ENCODE results near the gene ZFP36.

GRCh38 chr19:39277573-39278086, 9.4 kb downstream of the IFNL2 start:
- PRO-cap, result no peak

- PRO-cap, result no peak
These were observed 663 bp downstream of the SAMD4B start for GRCh38 chr19:39342879-39343289.

- PRO-cap, result no peak
These were observed 1.4 kb downstream of the SAMD4B start for GRCh38 chr19:39343505-39344063.

DNA sequence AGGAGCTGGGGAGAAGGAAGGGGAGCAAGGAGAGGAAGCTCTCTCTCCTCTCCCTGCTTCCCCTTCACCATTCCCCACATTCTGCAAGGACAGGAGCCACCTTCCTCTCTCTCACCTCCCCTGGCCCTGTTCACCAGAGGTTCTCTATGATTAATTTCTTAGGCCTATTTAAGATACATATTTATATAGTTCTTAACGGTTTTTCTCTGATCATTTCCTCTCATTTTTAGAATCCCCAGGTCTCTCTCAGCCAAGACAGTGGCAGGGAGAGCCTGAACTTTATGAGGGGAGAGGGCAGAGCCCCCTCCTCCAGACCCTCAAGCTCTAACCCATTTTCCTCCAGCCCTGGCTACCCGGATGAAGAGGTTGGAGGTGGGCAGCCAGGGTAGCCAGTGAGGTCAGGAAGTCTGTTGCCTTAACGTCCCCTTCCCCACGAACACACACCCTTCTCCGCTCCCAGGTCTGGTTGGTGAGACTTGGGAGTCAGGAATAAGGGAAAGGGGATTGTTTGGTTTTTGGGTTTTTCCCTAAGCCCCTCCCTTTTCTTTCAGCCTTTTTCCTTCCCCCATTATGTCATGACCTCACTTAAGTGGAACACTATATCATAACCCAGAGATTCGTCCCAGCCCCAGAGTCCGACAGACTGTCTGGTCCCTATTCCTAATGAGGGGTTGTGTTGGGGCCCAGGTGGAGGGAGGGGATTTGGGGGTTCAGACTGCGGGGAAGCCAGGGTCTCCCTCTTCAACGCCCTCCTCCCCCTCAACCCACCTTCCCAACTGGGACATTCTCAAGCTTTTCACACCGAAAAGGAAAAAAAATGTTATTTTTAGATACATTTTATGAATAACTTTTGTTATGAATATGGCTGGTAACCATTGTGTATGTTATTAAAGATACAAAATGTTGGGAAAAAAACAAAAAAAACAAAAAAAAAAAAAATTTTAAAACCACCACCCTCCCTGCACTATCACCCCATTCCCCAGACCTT, 6.6 kb downstream of the PAF1 start:
- PRO-cap, result no peak

DNA sequence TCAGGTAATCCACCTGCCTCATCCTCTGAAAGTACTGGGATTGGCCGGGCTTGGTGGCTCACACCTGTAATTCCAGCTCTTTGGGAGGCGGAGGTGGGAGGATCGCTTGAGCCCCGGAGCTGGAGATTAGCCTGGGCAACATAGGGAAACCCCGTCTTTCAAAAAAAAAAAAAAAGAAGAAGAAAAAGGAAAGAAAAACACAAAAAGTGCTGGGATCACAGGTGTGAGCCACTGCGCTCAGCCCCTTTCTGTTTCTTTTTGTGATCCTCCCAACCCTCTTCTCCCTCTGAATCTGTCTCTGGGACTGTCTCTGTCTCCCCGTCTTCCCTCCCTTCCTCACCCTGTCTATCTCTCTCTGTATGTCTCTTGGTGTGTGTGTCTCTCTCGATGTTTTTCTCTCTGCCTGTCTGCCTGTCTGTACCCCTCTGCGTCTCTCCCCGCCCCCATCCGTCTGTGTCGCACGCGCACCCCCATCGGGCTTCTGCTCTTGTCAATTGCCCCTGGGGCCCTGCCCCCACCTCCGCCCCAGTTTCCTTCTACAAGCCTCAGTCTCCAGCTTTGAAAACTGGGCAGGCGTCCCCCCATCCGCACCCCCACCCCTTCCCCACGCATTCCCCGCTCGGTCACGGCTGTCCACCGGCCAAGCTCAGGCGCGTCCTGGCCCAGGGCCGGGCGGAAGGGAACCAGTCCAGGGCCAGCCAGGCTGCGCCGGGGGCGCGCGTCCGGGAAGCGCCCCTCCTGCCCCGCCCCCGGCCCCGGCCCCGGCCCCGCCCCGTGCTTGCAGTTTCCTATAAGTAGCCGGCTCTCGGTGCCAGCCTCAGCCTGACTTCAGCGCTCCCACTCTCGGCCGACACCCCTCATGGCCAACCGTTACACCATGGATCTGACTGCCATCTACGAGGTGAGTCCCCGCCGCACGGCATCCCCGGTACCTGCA, at the start of gene ZFP36:
TSS of gene ZFP36 (plus strand) at position 820 of the 937 bp plus-strand sequence.
- PRO-cap, result bidirectional peak, plus-strand start at position 390 of the sequence, minus-strand start at position 306 of the sequence; bidirectional peak, plus-strand start at position 820 of the sequence, minus-strand start at position 659 of the sequence

GRCh38 chr19:39416516-39417068, 4.1 kb downstream of the PLEKHG2 start:
- PRO-cap, result no peak

DNA sequence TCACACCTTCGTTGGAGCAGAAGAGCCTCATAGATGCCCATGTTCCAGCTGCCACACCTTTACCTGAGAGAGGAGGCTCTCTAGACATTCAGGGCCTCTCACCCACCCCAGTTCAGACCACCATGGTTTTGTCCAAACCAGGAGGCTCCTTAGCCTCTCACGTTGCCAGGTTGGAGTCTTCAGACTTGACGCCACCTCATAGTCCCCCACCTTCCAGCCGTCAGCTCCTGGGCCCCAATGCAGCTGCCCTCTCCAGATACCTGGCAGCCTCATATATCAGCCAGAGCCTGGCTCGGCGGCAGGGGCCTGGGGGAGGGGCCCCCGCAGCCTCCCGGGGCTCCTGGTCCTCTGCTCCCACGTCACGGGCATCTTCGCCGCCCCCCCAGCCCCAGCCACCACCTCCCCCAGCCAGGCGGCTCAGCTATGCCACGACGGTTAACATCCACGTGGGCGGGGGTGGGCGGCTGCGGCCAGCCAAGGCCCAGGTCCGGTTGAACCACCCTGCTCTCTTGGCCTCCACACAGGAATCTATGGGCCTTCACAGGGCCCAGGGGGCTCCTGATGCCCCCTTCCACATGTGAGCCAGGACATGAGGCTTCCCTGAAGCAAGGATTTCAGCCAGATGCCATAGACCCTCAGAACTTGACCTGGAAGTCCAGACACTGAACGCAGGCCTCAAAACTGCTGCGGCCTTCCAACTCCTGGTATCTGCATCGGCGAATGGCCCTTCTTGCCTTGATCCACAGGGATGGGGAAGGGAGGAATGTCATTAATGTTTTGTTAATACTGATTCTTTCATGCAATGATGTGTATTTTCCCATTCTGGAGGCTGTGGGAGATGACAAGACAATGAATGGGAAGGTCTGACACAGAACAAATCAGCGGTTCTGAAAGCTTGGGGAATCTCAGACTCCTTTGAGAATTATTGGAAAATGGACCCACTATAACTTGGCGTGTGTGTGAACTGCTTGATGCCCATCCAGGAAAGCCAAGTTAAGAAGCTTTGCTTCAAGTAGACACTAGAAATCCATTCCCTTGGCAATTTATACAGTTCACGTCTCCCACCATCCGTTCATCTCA, 10.7 kb downstream of the RPS16 start:
- PRO-cap, result no peak

GRCh38 chr19:39448074-39448348, 2.6 kb downstream of the SUPT5H start:
- PRO-cap, result no peak

DNA sequence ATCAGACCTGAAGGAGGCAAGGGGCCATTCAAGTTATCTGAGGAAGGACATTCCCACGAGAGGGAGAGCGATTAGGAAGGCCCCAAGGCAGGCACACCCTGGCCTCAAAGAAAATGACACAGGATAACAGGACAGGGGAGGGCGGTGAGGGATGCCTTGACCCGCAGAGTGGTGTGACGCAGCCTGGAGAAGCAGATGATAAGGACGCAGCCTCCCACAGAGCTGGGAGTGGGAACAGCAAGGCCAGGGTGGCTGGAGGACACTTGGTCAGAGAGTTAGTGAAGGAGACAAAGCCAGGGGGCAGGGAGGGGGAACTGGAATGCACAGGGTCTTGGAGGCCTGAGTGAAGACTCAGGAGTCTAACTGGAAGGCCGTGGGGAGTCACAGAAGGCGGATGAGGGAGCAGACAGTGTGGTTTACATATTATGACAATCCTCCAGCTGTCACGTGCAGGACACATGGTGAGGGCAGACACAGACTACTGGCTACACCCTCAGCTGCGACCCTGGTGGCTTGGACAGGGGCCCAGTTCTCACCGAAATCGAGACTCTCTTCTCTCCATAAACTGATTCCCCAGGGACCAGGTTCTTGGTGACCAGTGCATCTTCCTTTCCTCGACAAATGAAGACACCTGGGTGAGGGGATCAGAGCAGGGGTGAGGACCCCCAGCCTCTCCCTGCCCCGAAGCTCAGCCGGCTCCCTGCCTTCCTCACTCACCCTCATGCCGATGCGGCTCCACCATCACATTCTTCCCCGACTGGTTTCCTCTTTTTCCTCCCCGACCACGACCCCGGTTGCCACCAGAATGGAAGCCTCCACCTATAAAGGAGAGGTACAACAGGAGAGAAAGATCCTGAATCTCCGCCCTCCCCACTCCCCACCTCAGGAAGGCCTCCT, 6.0 kb upstream of the DYRK1B start:
- PRO-cap, result no peak

DNA sequence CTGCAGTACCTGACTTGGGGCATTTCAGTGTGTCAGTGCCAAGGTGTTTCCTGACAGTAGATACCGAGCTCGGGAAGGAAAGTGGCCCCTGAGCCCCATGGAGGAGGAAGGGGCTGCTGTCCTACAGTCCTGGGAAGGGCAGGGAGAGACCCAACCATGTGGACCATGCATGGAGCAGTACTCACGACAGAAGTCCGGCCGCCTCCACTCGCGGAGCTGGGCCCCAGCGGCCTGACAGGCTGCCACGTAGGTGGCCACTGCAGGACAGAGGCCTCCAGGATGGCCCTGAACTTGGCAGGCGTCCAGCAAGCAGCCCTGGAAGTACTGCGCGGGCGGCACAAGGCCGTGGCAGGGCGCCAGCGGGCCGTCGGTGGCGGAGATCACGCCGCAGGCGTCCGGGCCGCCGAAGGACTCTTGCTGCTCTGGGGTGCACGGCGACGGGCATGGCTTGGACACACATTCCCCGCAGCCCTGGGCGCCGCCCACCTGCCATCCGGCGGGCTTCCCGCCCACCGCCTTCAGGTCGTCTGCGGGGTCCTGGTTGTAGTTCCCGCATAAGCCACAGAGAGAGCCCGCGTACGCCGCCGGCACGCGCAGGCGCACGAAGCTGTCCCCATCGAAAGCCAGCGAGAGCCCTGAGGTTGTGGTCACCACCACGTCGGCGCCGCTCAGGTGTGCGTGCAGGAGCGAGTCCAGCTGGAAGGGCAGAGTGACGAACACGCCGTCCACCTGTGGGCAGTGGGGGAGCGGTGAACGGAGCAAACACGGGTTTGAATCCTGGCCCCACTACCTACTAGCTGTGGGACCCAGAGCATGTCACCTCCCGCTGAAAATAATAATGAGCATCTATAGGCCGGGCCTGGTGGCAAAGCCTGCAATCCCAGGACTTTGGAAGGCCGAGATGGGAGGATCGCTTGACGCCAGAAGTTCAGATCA, 45.5 kb upstream of the FBL start:
- PRO-cap, result no peak

GRCh38 chr19:39973762-39974213, 2.8 kb downstream of the PSMC4 start:
- PRO-cap, result no peak

DNA sequence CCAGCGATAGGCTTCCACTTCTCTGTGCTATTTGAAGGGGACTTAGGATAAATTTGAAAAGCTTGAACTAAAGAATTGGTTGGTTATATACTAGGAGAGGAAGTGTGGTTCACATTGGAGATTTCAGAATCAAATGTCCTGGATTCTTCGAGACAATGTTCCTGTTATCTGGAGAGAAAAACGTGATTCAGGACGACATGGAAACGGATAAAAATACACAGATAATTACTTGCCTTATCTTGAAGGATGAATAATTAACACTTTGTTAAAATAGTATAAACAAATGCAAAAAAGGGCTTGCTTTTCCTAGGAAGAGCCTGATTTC, 500 bp upstream of the ZNF780A start:
- PRO-cap, result no peak

DNA sequence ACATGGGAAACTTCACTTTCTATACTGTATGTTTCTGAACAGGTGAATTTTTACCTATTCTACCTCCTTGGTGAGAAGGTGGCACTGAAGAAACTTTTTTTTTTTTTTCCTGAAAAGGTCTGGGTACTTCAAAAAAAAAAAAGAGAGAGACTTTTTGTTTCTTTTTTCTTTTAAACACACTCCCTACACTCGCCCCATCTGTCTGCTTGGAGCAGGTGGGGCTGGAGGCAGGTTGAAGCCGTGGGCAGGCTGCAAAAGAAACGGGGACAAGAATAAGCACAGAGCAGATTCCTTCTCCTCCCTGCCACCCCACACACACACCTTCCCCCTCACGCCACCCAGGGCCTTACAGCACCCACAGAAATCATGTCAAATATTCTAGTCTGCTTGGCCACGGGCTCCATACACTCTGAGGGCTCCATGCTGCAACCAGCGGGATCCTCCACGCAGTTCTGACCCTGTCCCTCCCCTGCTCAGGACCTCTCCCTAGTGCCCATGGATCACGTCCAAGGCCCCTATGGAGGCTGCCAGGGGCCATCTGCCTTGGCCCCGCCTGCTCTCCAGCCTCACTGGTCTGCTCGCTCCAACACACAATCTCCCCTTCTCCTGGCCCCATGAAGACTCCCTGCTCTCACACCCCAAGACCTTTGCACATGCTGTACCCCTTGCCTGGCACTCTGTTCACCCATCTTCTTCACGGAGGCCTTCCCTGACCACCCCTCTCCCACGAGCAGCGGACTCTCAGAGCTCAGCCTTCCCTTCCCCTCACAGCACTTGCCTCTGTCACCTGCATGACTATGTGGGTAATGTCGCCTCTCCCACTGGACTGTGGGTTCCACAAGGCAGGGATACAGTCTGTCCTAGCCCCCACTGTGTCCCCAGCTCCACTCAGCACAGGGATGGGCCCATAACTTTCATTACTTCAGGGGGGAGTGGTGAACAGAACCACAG, 11.5 kb downstream of the AKT2 start:
- PRO-cap, result no peak

- PRO-cap, result bidirectional peak, plus-strand start at chr19:40420875, minus-strand start at chr19:40420880; bidirectional peak, plus-strand start at chr19:40421099, minus-strand start at chr19:40421127; bidirectional peak, plus-strand start at chr19:40421434, minus-strand start at chr19:40421246
These were observed 5.0 kb downstream of the SERTAD1 start for GRCh38 chr19:40420376-40421619.

DNA sequence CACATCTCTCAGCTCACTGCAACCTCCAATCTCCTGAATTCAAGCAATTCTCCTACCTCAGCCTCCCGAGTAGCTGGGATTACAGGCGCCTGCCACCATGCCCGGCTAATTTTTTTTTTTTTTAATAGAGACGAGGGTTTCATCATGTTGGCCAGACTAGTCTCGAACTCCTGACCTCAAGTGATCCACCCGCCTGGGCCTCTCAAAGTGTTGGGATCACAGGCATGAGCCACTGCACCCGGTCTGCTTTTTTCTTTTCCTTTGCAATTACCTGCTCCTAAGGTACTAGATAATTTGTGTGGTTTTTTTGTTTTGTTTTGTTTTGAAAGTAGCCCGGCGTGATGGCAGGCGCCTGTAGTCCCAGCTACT, 7.0 kb upstream of the SERTAD1 start:
- PRO-cap, result no peak

DNA sequence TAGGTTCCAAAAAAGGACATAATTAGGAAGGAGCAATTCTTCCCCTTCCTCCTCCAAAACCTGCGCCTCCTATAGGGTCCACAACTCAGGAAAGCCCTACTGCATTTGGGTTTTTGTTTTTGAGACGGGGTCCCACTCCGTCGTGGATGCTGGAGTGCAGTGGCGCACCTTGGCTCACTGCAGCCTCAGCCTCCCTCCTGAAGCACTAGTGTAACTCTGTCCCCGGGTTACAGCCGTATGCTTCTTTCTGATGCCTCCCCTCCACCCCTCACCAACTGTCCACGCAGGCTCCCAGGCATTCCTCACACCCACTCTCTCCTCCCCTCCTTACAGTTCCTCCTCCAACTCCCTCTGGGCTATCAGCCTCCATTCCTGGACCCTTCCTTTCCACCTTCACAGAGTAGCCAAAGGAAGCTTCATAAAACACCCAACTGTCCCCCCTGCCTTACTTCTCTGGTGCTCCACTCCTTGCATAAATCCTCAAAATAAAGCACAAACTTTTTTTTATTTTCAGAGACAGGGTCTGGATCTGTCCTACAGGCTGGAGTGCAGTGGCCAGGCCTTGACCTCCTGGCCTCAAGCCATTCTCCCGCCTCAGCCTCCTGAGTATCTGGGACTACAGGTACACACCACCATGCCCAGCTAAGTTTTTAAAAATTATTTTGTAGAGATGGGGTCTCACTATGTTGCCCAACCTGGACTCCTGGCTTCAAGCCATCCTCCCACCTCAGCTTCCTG, 2.3 kb upstream of the SERTAD3 start:
- PRO-cap, result no peak

DNA sequence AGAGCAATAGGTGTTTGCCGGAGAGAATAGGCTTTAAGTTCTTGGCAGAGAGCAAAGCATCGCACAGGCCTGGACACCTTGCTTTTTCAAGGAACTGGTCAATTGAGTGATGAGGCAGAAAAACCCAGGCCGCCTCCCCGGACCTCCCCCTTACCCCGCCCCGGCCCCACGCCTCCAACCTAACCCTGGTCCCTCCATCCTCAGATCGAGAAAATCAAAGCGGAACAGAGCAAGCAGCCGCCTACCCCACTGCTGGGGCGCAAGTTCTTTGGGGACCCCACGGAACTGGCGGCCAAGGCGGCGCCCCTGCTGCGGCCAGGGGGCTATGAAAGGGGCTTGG, 9.2 kb upstream of the SHKBP1 start:
- PRO-cap, result no peak

GRCh38 chr19:40597855-40598973, 3.0 kb upstream of the LTBP4 start:
- PRO-cap, result bidirectional peak, plus-strand start at chr19:40598509, minus-strand start at chr19:40598173; unidirectional peak, minus-strand start at chr19:40598719

DNA sequence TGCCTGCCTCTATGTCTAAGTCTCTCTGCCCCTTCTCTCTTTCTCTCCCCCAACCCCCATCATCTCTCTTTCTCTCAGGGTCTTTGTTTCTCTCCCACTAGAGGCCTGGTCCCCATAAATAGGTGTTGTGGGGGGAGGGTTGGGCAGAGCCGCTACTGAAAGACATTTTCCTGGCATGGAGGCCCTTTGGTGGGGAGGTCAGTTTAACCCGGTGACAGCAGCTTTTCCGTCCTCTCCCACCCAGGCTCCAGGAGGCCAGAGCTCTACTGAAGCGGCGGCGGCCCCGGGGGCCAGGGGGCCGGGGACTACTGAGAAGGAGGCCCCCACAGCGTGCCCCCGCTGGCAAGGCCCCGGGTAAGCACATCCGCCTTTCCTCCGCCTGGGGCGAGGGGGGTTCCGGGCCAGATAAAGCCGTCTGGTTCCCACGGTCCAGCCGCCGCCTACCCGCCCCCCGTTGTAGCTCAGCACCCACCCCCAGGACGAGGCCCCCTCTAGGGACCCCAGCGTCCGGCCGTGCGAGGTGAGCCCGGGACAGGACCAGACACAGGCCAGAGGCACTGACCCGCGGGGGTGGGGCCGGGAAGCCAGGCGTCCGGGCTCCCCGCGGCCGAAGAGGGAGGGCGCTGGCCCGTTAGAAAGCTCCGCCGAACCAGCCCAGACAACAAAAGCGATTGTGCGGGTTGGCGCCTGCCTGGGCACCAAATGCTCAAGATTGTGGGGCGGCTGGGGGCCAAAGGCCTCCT, 1.2 kb upstream of the LTBP4 start:
- PRO-cap, result no peak

DNA sequence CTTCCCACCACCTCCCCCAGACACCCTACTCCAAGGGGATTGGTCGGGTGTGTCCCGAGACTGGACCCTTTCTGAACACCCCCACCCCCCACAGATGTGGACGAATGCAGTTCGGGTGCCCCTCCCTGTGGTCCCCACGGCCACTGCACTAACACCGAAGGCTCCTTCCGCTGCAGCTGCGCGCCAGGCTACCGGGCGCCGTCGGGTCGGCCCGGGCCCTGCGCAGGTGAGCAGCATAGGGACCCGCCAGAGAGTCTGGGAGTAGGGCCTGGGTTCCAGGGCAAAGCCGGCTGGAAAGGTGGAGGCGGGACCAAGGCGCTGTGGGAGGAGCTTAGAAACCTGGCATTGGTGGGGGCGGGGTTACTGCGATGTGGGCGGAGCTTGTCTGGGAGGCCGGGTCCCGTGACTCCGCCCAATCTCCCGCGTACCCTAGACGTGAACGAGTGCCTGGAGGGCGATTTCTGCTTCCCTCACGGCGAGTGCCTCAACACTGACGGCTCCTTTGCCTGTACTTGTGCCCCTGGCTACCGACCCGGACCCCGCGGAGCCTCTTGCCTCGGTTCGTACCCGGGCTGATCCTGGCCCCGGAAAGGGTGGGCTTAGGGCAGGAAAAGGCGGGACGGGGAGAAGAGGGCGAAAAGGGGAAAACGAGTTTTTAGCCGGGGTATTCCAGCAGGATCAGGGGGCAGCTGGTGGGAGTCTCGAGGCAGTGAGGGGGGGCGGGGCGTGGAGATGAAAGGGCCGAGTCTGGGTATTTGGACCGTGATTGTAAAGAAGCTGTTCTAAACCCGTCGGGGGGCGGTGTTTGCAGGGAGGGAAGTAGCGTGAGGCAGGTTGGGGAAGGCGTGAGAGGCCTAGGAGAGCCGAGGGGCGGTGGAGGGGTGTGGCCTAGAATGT, 12.1 kb downstream of the LTBP4 start:
- PRO-cap, result bidirectional peak, plus-strand start at position 425 of the sequence, minus-strand start at position 257 of the sequence; bidirectional peak, plus-strand start outside the sequence, minus-strand start at position 821 of the sequence